Lung (tissue), 4 donors: ENCODE measurements around the genes CNGA2, PNMA3, ATP2B3, SRPK3, IDH3G, L1CAM and TMEM187.

DNA sequence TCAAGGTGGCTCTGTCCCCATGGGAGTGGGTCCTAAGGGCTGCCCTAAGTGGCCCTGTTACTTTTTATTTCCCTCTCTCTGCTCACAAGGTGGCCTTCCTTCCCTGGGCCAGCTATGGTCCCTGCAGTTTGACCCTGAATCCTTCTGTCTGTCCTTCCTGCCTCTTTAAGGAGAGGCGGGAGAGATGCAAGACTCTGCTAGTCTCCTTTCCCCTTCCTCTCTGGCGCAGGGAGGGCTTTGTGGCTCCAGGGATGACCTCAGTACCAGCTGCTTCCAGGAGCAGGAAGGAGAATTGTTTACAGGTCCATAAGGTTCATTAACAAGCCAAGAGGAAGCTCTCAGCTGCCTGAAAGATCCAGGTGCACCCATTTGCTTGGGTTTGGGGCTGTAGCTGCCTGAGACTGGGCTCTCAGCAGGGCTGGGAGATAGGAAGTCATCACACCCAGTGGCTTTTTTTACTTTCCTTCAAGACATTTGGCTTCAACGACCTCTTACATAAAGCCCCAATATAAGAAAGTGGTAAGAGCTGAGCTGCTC lies 4.1 kb upstream of the FATE1 start:
- PRO-cap = no peak
- RAMPAGE, long total RNA = no peak
- RRBS = no CpG with 5 or more reads among the region's 3 CpGs

DNA sequence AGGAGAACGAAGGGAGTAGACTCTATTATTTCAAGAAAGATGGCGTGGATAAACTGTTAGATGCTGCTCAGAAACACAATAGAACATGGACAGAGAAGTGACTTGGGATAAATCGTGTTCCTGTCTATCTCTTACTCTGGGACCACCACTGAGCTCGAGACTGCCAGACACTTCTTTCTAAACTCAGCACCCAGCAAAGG lies at the start of gene CNGA2:
Gene CNGA2 (plus strand): TSS at position 15 of the 200 bp plus-strand sequence.
- PRO-cap = no peak
- RAMPAGE, long total RNA = no peak
- RRBS = no CpG with 5 or more reads among the region's 4 CpGs

- PRO-cap = no peak
- RAMPAGE, long total RNA = no peak
- RRBS = no CpG with 5 or more reads among the region's 9 CpGs
These were observed 47.5 kb downstream of the ZNF185 start for GRCh38 chrX:152945099-152945942.

- PRO-cap = no peak
- RAMPAGE, long total RNA = no peak
- RRBS = 18% methylated on average over 16 of the region's 42 CpGs
These were observed 35.1 kb downstream of the PNMA5 start for GRCh38 chrX:152958657-152959309.

GRCh38 chrX:153055988-153056628 lies at the start of gene PNMA3:
TSS of gene PNMA3 (plus strand) at chrX:153056470.
- PRO-cap = no peak
- RAMPAGE, long total RNA = no peak
- RRBS = 26% methylated on average over 44 of the region's 70 CpGs

- PRO-cap = no peak
- RAMPAGE, long total RNA = no peak
- RRBS = no CpG with 5 or more reads among the region's 7 CpGs
These were observed 40.5 kb upstream of the PWWP4 start for GRCh38 chrX:153225370-153225916.

GRCh38 chrX:153494018-153494459 lies 741 bp upstream of the BGN start:
- PRO-cap = no peak
- RAMPAGE, long total RNA = no peak
- RRBS = no CpG with 5 or more reads among the region's 12 CpGs

DNA sequence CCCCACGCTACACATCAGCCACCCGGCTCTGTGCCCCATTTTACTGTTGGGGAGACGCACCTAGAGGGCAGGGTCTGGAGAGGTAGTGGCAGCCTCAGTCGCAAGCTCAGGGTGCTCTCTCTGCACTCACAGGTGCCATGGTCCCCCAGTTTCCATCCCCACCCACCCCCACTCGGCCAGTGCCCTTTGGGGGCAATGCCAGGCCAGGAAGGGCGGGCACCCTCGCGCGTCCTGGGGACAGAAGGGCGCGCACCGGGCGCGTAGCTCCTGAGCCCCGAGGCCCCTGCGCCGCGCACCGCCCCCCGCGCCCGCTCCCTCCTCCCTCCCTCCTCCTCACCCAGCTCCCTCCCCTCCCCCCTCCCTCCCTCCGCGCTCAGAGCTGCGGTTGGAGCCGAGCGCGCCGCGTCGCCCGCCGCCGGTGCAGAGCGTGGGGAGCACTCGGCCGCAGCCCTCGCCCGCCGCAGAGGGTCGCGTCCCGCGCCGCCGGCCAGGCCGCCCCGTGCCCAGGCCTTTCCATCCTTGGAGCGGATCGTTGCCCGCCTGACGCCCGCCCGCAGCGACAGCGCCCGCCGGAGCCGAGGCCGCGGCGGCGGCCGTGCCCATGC lies at the start of gene ATP2B3:
Gene ATP2B3 (plus strand): TSS at position 376 of the 605 bp plus-strand sequence.
- PRO-cap = no peak
- RAMPAGE, long total RNA = no peak
- RRBS = 9% methylated on average over 17 of the region's 64 CpGs

DNA sequence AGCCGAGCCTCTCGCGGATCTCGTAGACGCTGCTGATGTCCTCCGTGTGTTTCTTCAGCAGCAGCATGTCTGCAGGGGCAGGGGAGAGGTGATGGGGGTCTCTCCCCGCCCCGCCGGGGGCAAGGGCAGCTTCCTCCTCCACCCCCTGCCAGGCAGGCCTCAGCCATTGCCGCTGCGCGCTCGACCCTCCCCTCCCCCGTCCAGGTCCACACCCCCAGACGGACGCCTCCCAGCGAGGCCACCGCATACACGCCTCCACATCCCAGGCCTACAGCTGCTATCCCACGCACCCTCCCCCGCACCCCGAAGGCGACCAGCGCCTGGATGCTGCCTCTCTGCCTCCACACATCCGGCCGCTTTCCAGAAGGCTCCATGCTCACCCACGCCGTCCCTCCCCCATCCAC lies 601 bp downstream of the PNCK start:
- PRO-cap = no peak
- RAMPAGE, long total RNA = no peak
- RRBS = no CpG with 5 or more reads among the region's 28 CpGs

DNA sequence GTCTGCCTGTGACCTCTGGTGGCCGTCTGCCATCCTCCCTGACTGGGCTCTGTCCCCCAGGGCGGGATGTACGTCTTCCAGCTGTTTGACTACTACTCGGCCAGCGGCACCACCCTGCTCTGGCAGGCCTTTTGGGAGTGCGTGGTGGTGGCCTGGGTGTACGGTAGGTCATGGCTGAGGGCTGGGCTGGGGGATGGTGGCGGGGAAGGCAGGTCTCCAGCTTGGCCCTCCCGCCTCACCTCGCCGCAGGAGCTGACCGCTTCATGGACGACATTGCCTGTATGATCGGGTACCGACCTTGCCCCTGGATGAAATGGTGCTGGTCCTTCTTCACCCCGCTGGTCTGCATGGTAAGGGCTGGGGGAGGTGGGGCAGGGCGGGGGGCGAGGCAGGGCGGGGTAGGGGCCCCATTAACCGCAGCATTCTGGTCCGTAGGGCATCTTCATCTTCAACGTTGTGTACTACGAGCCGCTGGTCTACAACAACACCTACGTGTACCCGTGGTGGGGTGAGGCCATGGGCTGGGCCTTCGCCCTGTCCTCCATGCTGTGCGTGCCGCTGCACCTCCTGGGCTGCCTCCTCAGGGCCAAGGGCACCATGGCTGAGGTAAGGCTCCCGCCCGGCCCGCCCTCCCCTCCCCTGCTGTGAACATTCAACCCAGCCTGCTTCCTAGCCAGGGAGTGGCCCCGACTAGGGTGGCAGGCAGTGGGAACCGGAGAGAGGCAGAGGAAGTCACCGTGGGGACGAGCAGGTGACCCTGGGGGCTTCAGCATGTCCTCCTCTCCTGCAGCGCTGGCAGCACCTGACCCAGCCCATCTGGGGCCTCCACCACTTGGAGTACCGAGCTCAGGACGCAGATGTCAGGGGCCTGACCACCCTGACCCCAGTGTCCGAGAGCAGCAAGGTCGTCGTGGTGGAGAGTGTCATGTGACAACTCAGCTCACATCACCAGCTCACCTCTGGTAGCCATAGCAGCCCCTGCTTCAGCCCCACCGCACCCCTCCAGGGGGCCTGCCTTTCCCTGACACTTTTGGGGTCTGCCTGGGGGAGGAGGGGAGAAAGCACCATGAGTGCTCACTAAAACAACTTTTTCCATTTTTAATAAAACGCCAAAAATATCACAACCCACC lies 6.9 kb downstream of the SLC6A8 start:
- PRO-cap = no peak
- RAMPAGE, long total RNA = no peak
- RRBS = no CpG with 5 or more reads among the region's 44 CpGs

- PRO-cap = no peak
- RAMPAGE, long total RNA = no peak
- RRBS = no CpG with 5 or more reads among the region's 6 CpGs
These were observed 13.1 kb downstream of the BCAP31 start for GRCh38 chrX:153711007-153711477.

DNA sequence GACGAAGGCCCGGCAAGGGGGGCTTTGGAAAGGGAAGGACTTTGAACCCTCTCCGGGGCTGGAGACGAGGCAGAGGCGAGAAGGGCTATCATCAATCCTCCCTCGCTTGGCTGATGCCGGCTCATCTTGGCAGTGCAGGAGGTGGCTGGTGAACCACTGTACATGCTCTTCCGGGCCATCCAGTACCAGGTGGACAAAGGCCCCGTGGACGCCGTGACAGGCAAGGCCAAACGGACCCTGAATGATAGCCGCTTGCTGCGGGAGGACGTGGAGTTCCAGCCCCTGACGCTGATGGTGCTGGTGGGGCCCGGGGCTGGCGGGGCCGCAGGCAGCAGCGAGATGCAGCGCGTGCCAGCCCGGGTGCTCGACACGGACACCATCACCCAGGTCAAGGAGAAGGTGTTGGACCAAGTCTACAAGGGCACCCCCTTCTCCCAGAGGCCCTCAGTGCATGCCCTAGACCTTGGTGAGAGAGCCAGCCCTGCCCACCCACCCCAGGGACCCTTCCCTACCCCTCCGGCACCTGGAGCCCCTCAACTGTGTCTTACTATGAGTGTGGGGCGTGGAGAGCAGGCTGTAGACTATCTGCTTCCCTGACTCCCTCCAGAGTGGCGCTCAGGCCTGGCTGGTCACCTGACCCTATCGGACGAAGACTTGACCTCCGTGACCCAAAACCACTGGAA lies 5.0 kb upstream of the SRPK3 start:
- PRO-cap = no peak
- RAMPAGE, long total RNA = no peak
- RRBS = 92% methylated on average over 14 of the region's 31 CpGs

GRCh38 chrX:153780574-153781188 lies at the start of gene SRPK3:
TSS of gene SRPK3 (plus strand) at chrX:153781041.
- PRO-cap = no peak
- RAMPAGE, long total RNA = no peak
- RRBS = 43% methylated on average over 12 of the region's 41 CpGs

DNA sequence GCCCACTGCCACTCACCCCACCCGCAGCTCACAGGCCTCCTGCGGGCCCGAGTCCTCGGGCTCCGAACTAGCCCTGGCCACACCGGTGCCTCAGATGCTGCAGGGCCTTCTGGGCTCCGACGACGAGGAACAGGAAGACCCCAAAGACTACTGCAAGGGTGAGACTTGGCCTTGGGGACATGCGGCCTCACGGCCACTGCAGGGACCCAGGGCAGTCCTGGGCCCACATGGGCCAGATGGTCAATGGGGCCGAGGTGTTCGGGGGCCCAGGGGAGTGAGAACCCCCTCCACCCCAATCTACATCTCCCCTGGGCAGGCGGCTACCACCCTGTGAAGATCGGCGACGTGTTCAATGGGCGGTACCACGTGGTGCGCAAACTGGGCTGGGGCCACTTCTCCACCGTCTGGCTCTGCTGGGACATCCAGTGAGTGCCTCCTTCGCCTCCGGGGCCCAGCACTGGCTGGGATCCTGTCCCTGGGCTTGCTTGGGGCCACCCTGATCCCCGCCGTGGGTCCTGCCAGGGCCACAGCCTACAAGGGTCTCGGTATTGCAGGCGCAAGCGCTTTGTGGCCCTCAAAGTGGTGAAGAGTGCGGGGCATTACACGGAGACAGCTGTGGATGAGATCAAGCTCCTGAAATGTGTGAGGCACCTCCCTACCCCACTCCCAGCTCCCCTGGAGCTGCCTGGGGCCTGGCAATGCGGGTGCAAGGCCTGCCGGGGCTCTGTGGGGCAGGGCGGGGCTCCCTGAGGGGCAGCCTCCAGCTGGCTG lies 533 bp downstream of the SRPK3 start:
- PRO-cap = no peak
- RAMPAGE, long total RNA = no peak
- RRBS = 55% methylated on average over 3 of the region's 33 CpGs

DNA sequence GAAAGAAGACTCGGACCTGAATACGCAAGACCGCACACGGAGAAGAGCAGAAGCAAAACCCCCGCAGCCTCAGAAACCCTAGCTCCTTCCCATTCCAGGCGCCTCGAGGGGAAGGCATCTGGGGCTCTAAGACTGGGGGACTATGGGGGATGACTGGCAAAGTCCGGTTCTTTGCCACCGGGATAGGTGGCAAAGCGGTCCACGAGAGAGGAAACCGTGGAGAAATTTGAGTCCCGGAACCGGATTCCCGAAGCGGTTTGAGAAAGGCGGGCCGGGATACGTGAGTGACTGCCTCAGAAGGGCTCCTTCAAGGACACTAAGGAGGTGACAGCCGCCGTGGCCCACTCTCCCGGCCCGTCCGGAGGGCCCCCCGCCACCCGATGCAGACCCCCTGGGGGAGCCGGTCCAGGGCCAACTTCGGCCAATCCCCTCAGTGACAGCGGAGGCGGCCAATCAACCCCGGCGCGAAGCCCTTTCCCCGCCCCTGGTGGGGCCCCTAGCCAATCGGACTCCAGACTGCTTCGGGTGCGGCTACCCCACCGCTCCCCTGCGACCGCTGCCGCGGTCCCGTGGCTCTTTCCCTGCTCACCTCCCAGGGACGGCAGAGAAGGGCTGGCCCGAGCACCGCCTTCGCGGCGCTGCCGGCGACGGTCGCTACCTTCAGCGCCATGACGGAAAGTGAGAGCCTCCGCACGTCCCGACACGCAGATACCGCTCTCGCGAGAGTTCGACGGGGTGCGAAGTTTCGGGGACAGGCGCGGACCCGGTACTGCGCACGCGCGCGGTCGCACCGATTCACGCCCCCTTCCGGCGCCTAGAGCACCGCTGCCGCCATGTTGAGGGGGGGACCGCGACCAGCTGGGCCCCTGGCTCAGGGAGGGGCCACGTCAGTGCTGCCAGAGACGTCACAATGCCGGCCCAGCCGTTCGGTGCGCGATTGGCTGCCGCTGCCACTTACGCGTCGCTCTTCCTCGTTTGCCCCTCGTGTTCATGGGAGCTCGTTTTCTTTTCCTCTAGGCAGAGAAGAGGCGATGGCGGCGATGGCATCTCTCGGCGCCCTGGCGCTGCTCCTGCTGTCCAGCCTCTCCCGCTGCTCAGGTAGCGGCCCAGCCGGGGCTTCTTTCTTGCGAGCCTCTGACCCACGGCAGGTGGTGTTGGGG lies at the start of gene IDH3G:
Gene IDH3G (minus strand): TSS at position 719 of the 1,160 bp plus-strand sequence.
- PRO-cap = bidirectional peak, plus-strand start at position 1,020 of the sequence, minus-strand start at position 710 of the sequence
- RAMPAGE, long total RNA = start-site peak on the plus strand centred at position 976 of the sequence, 96 bp wide, 2,192 and 109 reads in 2 replicates
- RRBS = 15% methylated on average over 41 of the region's 108 CpGs

DNA sequence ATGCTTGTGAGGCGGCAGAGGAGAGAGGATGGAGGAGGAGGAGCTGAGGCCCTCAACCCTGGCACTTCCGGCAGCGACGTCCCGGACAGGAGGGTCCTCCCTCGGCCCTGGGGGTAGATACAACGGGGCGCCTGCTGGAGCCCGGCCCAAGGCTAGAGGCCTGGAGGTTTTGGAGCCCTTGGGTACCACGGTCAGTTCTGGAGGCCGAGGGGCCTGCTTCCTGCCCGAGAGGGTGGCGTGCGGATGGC lies 13.5 kb downstream of the SSR4 start:
- PRO-cap = no peak
- RAMPAGE, long total RNA = no peak
- RRBS = 70% methylated on average over 5 of the region's 14 CpGs

DNA sequence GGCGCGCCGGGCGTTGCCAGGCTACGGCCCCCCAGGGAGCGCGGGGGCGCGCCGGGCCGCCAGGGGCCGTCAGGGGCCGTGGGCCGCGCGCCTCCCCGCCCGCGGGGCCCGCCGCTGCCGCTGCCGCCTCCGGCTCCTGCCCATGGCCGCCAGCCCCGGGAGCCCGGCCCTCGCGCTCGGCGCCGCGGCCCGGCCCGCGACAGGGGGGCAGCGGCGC lies 124 bp upstream of the PDZD4 start:
- PRO-cap = no peak
- RAMPAGE, long total RNA = no peak
- RRBS = 11% methylated on average over 28 of the region's 38 CpGs

GRCh38 chrX:153886023-153886715 lies at the start of gene L1CAM:
TSS of gene L1CAM (minus strand) at chrX:153886173.
- PRO-cap = no peak
- RAMPAGE, long total RNA = no peak
- RRBS = 16% methylated on average over 48 of the region's 78 CpGs

GRCh38 chrX:153921442-153922468 lies 4.3 kb downstream of the ARHGAP4 start:
- PRO-cap = no peak
- RAMPAGE, long total RNA = no peak
- RRBS = 51% methylated on average over 6 of the region's 48 CpGs

- PRO-cap = no peak
- RAMPAGE, long total RNA = no peak
- RRBS = 12% methylated on average over 86 of the region's 137 CpGs
These were observed at the start of gene TMEM187 for GRCh38 chrX:153972082-153973161. TSS of gene TMEM187 (plus strand) at chrX:153972754.